ENCODE results near the gene SNX22.

DNA sequence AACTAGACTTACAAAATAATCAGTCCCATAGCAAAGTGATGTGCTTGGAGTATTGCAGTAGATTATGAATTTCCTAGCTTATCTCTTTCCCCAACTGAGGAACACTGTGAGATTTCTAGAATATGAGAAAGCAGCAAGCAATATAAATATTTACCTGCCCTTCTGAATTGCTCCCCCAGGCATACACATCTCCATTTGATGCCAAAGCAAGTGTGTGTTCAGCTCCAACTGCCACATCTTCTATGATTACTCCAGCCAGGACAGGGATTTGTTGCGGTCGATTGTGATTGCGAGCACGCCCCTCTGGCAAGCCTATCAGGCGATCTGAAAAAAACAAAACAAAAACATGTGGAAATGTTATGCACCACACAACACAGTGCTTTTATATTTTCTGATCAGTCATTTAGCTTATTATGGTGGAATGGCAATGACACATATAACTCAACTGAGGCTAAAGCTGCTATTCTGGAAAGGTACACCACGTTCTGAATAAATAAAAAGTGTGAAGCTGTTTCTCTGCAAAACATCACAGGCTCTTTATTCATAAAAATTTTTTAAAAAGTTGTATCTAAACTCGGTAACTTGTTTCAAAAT is 33.2 kb downstream of the FBXL22 start:
- RRBS, result no CpG with 5 or more reads among the region's 7 CpGs

GRCh38 chr15:63640867-63641710 is 43.9 kb downstream of the FBXL22 start:
- RRBS, result no CpG with 5 or more reads among the region's 5 CpGs

- RRBS, result no CpG with 5 or more reads among the region's 3 CpGs
These were observed 71.4 kb downstream of the FBXL22 start for GRCh38 chr15:63668464-63669045.

DNA sequence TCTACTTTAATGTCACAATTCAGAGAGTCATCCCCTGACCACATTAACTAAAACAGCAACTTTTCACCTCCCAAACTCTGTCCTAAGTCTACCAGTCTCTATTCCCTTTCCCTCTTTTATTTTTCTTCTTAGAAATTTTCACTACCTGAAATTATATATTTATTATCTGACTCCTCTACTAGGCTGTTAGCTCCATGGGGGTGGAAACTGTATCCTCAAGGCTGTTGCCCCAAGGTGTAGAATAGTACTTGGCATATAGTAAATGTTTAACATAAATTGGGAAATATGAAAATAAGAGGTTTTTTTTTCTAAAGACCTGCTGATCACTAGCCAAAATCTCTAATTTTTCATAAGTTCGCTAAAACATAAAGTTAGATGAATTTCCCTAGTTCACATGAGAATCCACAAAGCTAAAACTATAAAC is 59.7 kb downstream of the HERC1 start:
- RRBS, result no CpG with 5 or more reads among the region's 1 CpG

GRCh38 chr15:63800119-63800979 is 33.4 kb downstream of the HERC1 start:
- RRBS, result no CpG with 5 or more reads among the region's 4 CpGs

DNA sequence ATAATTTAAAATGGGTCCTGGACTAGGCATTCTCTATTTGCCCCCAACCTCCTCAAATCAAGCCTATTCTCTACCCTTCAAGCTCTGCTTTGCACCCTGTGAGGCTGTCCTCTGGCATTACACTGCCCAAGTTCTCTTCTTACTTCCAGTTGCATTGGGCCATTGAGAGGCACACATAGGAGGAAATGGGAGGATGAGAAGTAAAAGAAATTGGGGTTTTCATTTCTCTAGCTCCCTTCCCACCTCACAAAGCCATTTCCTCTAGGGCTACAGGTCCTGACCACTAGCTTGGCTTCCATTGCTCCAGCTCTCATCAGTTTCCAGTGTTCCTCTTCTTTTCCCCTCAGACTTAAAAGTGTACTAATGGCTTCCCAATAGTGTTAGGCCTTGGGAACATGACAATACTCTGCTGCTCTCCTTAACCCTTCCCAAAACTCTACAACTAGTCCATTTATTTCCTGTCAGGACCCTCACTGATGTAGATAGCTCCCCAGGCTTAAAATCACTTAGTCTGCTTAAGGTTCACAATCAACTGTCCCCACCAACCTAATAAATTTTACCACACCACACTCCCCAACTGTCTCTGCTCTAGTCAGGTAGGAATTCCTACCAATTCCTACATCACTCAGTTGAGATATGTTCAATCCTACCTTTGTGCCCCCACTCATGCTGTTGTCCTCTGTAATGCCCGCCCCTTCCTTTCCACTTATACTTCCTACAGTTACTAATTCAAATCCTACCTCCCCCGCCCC is 26.4 kb downstream of the HERC1 start:
- RRBS, result no CpG with 5 or more reads among the region's 2 CpGs

DNA sequence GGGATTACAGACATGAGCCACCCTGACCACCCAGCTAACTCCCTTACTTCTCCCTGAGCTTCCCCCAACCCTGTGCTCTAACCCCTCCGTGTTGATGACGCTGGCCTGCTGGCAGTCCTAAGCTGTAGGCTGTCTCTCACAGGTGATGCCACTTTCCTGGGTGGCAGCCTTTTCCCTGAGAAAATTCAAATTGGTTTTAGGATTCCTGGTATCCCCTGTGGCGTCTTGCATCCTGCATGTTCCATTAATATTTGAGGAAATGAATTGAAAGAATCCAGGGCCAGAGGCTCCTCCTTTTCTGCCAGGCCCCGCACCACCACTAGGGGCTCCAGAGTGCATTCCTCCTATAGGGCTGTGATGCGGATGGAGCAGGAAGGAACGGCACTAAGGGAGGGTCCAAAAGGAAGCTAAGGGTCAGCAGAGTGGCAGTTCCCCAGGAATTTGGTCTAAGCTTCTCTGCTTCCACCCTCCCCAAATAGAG is 101.1 kb downstream of the DAPK2 start:
- RRBS, result no CpG with 5 or more reads among the region's 6 CpGs

GRCh38 chr15:63971288-63971951 is 74.9 kb downstream of the DAPK2 start:
- RRBS, result no CpG with 5 or more reads among the region's 4 CpGs

DNA sequence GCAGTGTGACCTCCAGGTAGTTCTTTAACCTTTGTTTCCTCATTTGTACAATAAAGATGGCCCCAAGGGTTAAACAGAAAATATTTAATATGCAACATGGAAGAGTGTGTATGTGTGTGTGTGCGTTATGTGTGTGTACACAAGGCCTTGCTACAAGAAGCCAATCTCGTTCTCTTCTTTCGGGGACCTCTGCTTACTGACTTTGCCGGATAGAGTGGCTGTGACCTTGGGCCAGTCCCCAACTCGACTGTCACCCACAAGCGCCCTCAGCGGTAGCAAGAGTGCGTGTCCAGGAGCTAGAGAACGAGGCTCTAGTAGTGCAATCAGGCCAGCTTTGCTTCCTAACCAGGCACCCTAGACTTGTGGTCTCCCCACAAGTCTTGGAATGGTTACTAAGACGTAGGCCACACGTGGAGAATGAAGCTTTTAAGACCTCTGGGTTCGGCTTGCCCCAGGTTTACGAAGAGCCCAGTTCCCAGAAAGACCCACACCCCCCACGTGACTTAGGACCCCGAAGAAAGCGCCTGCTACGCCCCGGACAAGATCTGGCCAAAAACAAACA is 595 bp downstream of the CIAO2A start:
- RRBS, result 1% methylated on average over 1 of the region's 18 CpGs

DNA sequence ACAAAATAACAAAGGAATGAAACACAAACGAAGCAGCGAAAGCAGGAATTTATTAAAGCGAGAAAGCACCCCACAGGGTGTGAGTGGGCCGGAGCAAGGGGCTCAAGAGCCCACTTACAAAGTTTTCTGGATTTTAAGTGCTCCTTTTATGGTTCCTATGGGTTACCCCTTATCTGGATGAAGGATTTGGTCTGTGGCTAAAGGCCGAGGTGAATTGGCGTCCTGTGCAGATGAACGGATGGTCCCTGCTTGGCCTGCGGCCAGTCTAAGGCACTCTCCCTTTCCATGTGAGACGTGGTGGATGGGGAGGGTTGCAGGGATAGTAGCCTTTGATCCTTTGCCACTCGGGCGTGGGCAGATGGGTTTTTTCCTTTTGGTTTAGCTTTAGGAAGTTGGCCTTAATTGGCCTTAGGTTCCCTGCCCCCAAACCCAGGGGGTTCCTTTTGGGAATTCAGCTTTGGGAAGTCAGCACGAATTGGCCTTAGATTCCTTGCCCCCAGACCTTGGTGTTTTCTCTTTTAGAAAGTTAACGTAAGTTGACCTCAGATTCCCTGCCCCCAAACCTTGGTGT is 1.2 kb downstream of the SNX1 start:
- RRBS, result no CpG with 5 or more reads among the region's 13 CpGs

GRCh38 chr15:64151035-64151856 is at the start of gene SNX22:
SNX22 (plus strand) TSS chr15:64151731.
- RRBS, result 4% methylated on average over 20 of the region's 55 CpGs

DNA sequence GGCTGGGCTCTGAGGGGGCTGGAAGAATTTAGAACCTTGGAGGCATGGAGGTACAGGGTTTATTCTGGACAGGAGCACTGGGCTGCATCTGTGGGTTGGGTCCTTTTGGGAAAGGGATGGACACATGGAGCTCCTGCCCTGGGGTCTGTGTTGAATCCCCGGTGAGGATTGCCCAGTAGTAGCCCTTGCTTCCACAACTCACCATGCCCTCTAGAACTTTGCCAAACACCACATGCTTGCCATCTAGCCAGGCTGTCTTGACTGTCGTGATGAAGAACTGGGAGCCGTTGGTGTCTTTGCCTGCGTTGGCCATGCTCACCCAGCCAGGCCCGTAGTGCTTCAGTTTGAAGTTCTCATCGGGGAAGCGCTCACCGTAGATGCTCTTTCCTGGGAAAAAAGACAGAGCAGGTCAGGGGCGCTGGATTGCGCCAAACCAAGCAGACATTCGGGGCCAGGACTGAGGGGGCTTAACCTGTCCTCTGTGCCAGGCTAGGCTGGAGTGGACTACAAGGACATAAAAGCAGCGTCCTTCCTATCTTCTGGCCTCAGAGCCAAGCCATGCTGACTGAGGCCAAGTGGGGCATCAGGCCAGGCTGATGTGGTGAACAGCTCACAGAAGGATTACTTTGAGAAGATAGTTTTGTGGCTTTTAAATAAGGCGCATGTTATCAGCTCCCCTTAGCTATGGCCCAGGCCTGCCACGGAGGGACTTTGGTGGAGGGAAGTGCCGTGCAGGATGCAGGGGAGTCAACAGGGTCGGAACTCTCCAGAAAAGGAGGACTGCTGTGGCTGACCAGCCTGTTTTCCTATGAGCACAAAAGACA is 5.2 kb downstream of the SNX22 start:
- RRBS, result no CpG with 5 or more reads among the region's 16 CpGs

GRCh38 chr15:64246664-64247217 is 83.9 kb upstream of the PPIB start:
- RRBS, result no CpG with 5 or more reads among the region's 5 CpGs

DNA sequence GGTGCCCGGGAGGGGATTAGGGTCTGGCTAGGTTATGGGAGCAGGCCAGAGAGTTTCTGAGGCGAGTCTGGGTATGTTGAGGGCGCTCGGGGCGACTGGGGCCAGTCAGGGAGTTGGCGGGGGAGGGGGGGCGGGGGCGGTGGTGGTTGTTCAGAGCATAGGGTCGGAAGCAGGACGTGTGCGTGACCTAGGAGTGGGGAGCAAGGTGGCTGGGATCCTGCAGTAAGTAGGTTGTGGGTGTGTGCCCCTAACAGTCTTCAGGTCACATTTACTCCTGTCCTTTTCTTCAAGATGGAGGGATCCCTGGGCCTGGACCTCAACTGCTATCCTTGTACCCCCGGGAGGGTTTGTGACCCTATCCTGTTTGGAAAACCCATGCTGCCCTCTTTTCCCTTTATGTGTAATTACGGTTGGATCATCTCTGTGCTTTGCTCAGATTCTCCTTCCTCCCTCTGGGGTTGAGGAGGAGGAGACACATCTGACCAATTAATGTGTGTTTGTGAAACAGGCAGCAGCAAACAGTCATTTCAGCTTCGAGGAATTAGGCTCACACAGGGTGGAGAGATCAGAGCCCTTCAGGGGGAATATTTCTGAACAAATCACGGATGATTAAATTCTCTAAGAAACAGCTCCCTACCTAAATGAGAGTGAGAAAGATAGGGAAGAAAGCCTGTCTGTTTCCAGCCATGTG is 864 bp downstream of the ZNF609 start:
- RRBS, result no CpG with 5 or more reads among the region's 15 CpGs

DNA sequence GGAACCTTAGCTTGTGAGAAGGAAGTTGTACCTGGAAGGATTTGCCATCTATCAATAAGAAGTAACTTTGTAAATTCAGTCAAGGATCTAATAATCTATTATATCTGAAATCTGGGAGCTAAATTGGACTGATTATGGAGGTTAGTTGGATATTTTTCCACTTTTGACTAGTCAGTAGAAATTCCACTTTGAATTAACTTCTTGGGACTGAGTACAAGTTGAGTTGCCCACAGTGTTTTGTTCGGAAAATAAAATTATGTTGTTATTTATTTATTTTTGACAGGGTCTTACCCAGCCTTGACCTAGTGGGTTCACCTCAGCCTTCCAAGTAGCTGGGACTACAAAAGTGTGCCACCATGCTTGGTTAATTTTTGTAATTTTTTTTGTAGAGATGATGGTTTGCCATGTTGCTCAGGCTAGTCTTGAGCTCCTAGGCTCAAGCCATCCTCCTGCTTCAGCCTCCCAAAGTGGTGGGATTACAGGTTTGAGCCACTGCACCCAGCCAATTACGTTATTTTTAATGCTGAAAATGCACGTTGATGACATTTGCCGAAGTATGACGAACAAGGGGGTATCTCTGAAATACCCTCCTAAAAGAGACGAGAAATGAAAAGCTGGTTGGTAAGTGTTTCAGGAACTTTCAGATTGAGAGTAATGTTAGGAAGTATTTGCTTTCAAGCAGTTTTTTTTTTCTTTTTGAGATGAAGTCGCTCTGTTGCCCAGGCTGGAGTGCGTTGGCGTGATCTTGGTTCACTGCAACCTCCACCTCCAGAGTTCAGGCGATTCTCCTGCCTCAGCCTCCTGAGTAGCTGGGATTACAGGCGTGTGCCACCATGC is 9.7 kb downstream of the ZNF609 start:
- RRBS, result no CpG with 5 or more reads among the region's 11 CpGs

DNA sequence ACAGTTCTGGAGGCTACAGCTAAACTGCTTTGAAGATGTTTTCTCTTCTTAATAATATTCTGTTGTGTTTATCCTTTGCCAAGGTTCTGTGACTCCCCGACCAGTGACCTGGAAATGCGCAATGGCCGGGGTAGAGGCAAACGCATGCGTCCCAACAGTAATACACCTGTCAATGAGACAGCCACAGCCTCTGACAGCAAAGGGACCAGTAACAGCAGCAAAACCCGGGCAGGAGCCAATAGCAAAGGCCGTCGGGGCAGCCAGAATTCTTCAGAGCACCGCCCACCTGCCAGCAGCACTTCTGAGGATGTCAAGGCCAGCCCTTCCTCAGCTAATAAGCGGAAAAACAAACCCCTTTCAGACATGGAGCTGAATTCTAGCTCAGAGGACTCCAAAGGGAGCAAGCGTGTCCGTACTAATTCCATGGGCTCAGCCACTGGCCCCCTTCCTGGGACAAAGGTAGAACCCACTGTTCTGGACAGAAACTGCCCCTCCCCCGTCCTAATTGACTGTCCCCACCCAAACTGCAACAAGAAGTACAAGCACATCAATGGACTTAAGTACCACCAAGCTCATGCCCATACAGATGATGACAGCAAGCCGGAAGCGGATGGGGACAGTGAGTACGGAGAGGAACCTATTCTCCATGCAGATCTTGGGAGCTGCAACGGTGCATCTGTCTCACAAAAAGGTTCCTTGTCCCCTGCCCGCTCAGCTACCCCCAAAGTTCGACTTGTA is 101.4 kb downstream of the RBPMS2 start:
- RRBS, result 91% methylated on average over 4 of the region's 19 CpGs

DNA sequence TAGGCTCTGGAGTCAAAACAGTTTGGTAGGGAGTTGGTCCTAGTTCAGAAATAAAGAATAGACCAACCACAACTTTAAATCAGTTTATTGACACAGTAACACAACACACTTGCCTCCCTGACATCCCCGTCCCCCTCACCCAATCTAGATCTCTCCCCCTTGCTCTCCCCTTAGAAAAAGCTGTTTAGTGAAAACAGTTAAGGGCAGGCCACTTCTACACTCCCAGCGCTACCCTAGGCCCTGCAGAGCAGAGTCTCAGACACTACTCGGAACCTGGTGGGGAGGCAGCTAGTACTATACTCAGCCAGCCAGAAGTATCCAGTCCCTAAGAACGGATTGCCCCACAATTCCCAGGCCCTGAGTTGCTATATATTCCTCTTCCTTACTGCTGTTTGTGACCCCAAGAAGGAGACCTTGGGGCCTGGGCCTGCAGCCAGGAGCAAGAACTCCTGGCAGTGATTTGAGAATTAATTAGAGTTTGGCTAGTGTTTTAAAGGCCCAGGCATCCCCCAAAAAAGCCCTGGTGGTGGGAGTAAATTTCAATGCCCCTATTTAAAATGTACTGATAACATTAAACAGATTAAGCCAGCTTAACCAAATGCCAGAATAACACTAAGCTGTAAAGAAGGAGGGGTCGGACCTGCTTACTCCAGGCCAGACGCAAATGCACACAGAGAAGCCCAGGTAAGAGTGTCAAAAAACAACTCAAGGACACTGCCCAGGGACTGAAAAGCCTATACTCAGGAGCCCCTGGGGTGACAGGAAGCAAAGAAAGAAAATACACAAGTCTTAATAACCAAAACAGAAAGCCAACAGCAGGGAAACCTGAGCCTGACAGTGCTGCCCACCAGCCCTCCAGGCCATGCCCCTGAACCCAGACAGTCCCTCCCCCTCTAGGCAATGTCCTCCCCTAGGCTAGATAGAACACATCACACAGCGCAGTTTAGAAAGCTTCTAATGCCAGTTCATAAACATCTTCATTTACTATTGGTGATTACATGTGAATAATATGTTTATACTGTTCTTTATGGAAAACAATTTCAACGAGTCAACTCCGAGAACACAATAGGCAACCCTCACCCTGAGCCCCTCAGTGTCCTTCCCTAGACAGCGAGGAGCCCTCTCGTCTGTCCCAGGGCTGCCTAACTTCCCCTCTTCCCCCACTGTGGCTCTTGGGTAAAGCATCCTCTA is 87.5 kb downstream of the RBPMS2 start:
- RRBS, result no CpG with 5 or more reads among the region's 11 CpGs

GRCh38 chr15:64872969-64873489 is 31.3 kb downstream of the PLEKHO2 start:
- RRBS, result no CpG with 5 or more reads among the region's 4 CpGs

DNA sequence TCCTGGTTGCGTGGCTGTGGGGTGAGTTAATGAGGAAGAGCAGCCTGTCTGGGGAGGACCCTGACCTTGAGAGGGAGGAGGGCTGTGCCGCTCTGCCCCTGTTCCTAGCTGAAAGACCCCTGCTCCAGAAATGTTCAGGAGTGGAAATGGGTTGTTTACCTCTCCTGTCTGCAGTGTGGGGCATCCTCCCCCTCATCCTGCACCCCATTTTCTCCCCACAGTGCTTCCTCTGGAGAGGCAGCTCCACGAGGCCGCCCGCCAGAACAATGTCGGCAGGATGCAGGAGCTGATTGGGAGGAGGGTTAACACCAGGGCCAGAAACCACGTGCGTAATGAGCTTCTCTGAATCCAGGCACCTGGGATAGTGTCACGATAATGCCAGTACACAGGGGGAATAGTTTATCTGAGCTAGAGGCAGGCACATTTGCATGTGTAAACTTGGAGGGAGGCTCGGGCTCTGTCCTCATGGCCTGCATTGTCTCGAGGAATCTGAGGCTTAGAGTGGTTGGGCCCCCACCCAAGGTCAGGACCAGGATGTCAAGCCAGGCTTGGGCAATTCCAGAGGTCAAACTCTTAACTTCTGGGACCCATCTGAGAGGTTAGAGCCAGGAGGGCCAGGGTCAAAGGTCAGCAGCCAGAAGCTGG is 4.0 kb downstream of the ANKDD1A start:
- RRBS, result no CpG with 5 or more reads among the region's 11 CpGs

- RRBS, result no CpG with 5 or more reads among the region's 8 CpGs
These were observed 3.6 kb upstream of the MTFMT start for GRCh38 chr15:65033043-65033459.